ENCODE measurements around a stretch of chr1.

- PRO-cap = no peak
- RAMPAGE, long total RNA = no peak
Measured at GRCh38 chr1:56897579-56898635, 43.3 kb downstream of the C8A start.

- PRO-cap = no peak
- RAMPAGE, long total RNA = no peak
Measured at GRCh38 chr1:56910167-56910689, 55.6 kb downstream of the C8B start.

DNA sequence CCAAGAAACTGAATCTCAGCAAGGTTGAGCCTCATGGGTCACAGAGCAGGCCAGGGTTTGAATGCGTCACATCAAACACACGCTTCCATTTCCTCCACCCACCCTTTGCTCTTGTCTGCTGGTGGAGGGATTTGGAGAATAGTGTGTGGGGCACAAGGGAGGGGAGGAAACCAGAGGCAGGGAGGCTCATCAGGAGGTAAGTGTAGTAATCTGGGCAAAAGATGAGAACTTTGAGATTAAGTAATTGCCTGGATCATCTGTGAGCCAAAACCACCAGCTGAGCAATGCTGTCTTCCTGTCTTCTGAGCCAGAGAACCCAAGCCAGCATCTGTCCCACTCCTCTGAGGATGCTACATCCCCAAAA is 45.3 kb downstream of the C8B start:
- PRO-cap = no peak
- RAMPAGE, long total RNA = no peak

GRCh38 chr1:56963298-56964290 is 2.2 kb downstream of the C8B start:
- PRO-cap = no peak
- RAMPAGE, long total RNA = no peak

DNA sequence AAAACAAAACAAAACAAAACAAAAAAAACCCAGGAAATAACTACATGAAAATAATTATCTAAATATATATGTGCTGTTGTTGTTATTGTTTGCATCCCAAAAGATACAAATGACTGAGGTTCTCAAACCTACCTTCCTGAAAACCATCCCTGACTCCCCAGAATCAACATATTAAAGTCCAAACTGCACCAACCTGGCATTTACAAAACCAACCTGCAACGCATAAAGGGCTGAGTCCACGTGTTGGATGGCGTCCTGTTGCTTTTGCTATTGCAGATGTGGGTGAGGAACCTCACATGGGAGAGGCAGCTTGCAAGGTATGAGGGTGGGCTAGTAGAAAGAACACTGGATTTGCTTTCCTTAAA is 1.5 kb upstream of the C8B start:
- PRO-cap = no peak
- RAMPAGE, long total RNA = no peak

DNA sequence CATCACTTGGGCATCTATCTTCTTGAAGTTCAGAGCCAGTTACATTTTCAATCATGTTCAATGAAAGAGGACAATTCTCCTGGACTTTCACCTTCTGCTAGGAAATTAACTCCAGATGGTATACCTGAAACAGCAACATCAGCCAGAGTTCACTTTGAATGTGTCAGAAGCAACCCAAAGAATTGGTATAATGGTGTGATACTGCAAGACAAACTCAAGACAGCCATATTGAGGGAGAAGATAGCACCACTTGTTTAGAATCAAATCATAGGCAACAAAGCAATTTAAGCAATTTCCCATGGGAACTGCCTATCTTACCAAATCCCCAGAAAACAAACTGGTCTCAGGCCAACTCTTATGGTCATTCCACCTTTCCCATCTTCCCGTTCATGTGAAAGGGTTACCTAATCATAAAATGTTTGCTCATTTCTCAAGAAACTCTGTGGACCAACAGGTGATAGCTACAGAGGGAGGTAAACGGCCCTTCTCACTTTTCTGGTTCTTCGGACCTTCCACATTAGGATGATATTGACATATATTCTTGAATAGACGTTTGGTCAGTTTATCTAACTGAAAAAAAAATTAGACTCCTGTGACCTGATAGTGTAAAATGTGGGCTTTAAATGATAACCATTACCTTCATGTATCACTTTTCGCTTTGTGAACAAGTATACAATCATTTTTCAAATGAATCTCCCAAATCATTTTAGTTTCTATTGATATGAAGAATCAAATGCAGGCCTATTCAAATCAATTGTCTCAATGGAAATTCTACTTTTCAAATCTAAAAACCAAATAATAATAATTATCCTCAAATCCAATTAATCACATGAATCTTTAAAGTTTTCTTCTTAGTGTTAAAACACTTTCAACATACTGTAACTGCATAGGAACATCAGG is 29.9 kb upstream of the C8B start:
- PRO-cap = no peak
- RAMPAGE, long total RNA = no peak

- PRO-cap = no peak
- RAMPAGE, long total RNA = no peak
Measured at GRCh38 chr1:57017114-57017761, 51.4 kb upstream of the C8B start.

DNA sequence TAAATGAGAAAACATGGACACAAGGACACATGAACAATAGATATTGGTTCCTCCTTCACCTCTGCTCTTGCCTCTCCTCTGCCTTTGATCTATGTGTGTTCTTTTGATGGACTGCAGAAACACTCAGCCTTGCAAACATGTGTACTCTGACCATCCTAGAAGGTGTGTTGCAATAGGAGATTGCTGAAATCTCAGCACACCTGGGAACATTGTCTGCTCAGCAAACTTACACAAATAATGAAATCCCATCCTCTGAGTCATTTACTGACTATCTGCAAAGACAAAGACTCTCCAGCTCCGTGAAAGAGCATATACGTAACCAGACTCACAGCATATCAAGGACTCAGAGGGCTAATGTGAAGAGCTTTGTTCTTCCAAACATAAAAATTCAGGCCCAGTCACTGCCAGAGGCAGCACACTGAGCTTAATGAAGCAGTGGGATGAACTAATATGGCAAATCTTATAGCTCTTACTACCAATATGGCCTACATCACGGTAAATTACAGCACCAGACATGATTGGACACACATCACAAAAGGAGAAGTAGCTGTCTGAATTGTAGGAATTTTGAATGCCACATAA is 143.6 kb downstream of the DAB1 start:
- PRO-cap = no peak
- RAMPAGE, long total RNA = no peak

DNA sequence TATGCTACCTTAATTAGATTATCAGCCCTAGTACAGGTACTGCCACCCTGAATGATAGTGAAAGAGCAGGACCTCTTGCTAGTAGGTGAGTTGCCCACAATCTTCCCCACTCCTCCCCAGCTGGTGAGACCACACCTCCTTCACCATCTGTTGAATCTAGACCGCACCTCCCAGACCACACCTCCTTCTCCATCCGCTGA is 116.6 kb downstream of the DAB1 start:
- PRO-cap = no peak
- RAMPAGE, long total RNA = no peak

DNA sequence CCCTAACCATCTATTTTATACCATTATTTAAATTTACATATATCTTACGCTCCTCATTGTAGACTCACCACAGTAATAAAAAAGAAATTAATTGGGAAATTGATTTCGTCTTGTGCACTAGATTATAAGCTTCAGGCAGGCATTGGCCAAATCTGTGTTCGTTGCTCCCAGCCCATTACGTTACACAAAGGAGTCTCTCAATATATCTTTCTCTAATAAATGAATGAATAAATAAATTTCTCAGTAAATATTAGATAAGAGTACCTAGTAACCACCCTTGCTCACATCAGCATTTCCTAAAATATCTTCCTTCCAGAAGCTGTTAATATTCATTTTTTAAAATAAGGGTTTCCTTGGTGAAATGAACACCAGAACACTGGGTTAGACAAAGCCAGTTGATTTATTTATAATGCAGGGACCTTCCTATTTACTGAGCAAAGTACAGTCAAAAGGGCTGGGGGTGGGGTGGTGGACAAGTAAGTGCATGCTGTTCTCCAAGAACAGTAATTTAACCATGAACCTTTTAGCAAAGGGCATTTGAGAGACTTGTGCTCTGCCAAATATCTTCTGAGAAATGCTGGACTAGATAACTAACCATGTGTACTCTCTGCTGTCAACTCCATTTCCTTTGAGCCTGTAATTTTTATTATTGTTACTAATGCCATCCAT is 100.3 kb downstream of the OMA1 start:
- PRO-cap = no peak
- RAMPAGE, long total RNA = no peak

DNA sequence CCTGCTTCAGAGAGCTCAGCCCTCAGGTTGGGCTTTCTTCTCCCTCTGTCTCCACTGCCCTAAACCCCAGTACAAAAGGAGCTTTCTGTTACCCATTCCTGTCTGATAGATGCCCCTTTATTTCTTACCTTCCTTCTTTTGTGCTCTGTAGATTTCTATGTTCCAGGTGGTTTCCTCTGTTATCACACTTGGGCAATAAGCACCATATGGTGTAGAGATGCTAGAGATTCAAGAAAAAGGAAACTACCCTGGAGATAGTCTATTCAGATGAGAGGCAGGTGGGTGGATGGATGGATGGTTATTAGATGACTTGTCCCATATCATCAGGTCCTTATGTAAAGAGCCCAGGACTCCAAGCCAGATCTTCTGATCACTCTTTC is 40.2 kb upstream of the TACSTD2 start:
- PRO-cap = no peak
- RAMPAGE, long total RNA = no peak

DNA sequence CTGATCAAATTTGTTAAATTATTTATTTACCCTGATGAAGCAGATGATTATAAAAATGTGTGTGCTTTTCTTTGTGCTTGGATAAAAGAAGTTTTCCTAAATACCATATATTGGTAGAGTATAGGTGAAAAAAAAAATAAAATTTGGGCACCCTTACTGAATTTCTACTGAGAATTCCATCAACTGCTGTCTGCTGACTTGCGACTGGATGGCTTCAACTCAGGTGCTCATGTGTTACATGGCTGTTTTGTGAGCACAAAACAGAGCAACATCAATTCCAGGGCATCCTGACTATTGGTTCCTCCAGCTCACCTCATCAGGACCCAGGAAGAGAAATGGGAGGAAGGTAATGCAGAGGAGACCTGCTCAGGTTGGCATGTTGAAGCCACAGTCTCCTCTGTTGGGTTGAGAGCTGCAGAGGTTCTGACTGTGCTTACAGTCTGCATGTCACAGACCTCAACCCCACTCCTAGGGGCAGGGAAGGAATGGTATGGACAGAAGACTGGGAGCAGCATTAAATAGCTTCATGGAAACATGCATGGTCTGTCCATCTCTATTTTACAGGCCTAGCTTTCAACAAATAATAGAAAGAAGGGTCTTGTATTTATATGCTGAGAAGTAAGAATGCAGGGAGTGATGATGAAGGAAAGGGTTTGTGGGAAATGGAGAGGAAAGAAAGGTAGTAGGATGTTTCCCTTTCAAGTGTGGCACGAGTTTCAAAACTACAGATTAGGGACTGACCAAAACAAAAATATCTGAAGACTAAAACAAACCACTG is 43.9 kb downstream of the MYSM1 start:
- PRO-cap = no peak
- RAMPAGE, long total RNA = no peak

DNA sequence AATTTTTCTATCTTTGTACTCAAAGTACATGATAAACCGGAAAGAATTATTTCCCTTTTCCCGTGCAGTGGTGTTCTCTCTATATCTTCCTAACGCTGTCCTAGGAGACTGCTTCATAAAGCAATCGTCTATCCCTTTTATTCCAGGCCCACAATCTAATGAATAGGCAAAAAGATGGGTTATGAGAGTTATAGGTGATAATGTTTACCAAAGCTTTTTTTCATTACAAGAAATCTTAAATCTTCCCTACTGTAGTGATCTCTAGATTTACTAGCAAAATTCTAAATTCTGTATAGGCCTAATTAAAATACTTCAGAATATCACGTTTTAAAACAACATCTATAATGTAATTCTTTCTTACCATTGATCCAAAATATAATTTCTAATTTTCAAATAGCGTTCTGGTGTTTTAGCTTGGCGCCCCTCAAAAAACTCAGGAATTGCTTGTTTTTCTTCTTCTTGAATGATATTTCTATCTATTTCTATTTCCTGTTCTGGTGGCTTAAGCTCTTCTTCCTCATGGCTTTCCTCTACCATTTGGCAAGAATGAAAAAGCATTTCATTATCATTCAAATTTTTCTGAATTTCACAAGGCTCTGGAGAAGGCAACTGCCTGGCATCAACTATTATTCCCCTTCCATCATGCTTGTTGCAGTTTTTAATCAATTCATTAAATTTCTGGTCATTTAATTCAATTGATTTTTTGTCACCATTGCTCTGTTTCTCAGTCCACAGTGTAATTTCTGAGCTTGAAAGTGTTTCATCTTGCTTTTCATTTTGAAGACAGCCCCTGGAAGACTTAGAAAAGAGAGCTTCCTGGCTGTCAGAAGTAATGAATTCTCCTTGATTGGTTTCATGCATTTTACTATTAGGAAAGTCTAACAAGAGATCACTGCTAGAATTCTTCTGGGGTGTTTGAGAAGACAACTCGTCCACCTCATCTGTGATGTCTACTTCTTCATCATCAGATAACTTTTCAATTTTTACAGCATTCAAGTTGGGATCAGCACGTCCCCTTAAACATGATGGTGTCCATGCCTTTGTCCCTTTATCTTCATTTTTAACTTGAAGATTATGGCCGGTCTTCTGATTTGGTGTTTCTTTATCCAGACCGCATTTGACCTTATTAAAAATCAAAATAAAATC is 18.1 kb downstream of the MYSM1 start:
- PRO-cap = no peak
- RAMPAGE, long total RNA = no peak

- PRO-cap = no peak
- RAMPAGE, long total RNA = no peak
Measured at GRCh38 chr1:58922747-58923668, 139.2 kb upstream of the JUN start.

DNA sequence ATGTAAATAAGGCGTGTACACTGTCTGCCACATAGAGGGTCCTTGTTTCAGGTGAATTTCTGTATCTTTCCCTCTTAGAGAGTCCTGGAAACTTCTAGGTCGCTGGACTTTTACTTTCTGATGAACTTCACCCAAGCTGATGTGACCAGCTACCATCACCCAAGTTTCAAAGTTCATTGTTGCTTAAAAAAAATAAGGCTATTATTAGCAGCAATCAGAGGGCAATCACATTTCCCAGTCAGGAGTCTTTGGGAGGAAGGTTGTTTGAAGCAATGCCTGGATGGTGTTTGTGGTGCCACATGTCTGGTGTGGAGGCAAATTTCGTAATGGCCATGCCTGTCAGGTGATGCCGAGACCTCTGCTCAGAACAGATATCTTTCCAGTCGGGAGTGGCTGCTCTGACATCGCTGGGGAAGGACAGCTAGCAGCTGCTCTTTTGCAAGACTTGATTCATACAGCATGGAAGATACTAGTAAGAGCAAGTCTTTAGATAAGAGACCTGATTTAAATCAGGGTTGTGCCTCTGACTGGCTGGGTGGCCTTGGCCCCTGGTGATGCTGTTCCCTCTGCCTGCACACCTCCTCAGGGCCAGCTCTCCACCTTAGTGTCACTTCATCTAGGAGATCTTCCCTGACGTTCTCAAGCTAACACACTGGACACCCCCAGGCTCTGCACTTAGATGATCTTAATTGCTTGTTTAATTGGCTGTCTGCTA is 187.8 kb upstream of the JUN start:
- PRO-cap = unidirectional peak, plus-strand start at position 401 of the sequence
- RAMPAGE, long total RNA = no peak

- PRO-cap = bidirectional peak, plus-strand start at chr1:59013781, minus-strand start at chr1:59013702
- RAMPAGE, long total RNA = no peak
Measured at GRCh38 chr1:59013092-59014213, 229.6 kb upstream of the JUN start.

DNA sequence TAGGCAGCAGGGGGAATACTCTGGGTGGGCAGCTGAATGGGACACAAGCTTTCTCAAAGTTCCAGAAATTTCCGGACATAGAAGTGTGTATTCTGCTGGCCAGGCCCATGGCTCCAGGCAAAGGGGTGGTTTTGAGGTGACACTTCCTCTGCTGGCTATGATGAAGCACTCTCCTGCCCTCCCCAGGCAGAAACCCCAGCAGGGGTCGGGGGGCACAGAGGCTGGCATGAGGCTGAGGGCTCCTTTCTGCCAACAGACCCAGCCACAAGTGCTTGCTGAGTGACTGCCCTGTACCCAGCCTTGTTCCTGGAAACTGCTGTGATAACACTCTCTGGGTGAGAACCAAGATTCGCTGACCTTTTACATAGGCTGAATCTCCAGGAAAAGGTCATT is 155.7 kb upstream of the FGGY start:
- PRO-cap = no peak
- RAMPAGE, long total RNA = no peak

DNA sequence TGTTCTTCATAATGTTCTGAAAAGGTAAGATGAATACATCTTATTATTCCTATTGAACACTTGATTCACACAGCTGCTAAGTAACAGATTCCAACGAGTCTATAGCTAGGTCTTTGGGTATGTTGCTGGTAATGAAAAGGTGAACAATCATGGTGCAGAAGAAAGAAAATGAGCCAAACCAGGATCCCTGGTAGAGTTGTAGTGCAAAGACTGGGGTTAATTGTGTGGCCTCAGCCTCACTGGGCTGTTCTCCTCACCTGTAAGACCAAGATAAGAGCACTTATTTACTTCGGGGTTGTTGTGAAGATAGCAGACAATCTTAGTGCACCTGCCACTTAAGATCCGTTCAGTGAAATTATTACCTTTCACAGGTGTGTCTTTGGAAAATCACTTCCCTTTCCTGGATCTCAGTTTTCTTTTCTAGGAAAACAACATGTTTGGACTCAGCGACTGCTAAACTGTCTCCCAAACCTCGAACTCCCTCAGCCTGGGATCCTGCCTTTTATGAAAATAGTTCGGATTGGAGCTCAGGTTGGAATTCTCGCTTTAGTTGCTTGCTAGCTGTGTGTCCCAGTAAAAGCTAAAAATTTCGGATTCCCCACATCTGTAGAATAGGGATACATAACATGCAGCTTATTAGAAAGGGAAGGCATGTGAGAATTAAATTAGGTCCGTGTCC is 1.2 kb upstream of the FGGY start:
- PRO-cap = no peak
- RAMPAGE, long total RNA = no peak

DNA sequence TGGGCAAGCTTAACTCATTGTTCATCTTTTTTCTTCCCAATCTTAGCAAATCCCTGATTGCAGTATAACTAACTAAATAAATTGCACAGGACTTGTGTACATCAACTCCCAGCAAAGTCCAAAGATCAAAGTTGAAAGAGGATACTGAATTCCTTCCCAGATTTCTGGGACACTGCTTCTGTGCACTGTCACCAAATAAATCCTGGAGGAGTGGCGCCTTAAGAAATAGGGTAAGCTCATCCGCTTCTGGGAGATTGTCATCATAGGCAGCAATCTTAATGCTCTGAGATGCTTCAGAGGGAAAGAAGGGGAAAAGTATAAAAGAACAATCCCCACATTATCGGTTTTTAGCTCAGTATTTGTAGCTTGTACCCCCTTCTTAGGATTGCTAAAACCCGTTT is 19.2 kb downstream of the FGGY start:
- PRO-cap = no peak
- RAMPAGE, long total RNA = no peak

GRCh38 chr1:59390398-59390731 is 93.5 kb downstream of the FGGY start:
- PRO-cap = no peak
- RAMPAGE, long total RNA = no peak